ENCODE measurements around a stretch of chr6.

GRCh38 chr6:29924690-29925227, 17.6 kb upstream of the HLA-A start:
- PRO-cap = no peak

DNA sequence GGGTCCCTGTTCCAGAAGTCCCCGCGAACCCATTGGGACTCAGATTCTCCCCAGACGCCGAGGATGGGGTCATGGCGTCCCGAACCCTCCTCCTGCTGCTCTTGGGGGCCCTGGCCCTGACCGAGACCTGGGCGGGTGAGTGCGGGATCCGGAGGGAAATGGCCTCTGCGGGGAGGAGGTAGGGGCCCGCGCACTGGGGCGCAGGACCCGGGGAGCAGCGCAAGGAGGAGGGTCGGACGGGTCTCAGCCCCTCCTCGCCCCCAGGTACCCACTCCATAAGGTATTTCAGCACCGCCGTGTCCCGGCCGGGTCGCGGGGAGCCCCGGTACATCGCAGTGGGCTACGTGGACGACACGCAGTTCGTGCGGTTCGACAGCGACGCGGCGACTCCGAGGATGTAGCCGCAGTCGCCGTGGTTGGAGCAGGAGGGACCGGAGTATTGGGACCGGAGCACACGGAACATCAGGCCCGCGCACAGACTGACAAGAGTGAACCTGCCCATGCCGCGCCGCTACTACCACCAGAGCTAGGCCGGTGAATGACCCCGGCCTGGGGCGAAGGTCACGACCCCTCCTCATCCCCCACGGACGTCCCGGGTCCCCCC, 15.8 kb upstream of the HLA-A start:
- PRO-cap = bidirectional peak, plus-strand start at position 42 of the sequence, minus-strand start outside the sequence; bidirectional peak, plus-strand start at position 333 of the sequence, minus-strand start at position 129 of the sequence; bidirectional peak, plus-strand start at position 406 of the sequence, minus-strand start at position 364 of the sequence

- PRO-cap = no peak
These were observed 5.9 kb downstream of the TRIM10 start for GRCh38 chr6:30155129-30155548.

DNA sequence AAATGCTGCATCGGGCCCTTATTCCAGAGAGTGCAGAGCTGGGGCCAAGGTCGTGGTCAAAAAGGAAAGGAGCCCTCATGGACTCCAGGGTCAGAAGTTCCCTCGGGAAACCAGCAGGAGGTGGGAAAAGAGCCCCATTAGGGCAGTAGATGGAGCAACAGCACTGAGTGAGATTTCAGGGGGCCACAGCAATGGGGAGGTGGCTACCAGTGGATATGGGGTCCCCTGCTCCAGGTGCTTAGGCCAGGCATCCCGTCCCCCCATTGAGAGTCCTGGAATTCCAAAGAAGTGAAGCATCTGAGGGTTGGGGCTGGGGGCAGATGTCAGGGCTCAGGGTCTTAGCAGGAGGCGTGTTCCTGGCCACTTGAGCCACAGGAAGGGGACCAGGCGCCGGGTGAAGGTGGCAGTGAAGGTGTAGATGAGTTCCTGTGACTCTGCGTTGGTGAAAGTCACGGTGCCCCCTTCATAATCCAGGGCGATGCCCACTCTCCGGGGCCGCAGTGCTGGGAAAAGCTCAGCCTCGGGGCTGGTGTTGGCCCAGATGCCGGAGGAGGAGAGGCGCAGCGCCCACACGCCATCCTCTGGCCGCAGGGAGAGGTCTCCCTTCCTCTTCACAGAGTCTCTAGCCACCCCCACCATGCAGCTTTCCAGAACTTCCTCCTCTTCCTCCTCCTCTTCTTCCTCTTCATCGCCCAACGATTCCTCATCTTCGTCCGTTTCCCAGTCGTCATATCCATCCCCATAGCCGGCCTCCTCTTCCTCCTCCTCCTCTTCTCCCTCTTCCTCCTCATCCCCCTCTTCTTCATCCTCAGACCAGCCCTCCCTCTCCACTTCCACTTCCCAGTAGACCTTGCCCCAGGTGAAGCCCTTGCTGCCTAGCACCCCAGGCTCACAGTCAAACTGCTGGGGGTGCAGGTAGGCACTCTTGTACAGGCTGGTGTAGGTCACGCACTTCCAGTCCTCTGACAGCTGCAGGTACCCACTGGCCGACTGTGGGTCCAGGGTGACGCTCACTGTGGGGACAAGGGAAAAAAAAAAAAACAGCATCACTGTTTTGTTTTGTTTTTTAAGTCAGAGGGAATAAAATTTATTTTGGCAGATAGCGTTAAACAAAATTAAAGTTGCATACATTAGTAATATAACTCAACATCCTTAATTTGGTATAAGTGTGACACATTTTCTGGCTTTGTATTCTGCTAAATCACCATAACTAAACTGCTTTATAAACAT, 22.6 kb downstream of the TRIM15 start:
- PRO-cap = no peak

DNA sequence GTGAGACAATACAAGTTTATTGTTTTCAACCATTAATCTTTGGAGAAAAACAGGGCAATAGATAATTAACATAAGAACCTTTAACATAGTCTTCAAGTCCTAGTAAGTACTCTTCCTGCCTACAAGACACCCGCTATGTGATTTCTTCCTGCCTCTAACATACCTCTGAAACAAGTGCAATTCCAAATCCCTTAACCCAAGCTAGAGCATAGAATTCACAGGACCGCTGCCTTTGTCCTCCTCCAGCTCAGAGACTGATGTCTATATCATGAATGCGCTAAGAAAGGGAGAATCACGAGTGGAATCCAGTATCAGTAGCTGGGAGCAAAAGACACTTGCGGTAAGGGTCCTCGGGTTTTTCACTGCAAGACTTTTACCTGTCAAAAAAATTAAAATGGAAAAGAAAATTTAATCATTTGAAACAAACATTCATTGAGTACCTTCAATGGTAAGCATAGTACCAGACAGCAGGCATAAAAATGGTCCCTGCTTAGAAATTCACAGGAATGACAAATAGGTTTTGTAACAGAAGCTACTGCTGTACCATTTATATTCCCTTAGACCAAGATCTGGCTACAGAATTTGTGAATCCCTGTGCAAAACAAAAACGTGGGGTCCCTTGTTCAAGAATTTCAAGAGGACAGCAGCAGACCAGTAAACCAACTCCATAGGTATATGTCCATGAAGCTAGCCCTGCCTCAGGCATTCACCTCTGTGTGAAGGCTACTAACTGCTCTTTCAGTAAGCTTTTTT, 12.4 kb upstream of the TRIM39 start:
- PRO-cap = no peak

DNA sequence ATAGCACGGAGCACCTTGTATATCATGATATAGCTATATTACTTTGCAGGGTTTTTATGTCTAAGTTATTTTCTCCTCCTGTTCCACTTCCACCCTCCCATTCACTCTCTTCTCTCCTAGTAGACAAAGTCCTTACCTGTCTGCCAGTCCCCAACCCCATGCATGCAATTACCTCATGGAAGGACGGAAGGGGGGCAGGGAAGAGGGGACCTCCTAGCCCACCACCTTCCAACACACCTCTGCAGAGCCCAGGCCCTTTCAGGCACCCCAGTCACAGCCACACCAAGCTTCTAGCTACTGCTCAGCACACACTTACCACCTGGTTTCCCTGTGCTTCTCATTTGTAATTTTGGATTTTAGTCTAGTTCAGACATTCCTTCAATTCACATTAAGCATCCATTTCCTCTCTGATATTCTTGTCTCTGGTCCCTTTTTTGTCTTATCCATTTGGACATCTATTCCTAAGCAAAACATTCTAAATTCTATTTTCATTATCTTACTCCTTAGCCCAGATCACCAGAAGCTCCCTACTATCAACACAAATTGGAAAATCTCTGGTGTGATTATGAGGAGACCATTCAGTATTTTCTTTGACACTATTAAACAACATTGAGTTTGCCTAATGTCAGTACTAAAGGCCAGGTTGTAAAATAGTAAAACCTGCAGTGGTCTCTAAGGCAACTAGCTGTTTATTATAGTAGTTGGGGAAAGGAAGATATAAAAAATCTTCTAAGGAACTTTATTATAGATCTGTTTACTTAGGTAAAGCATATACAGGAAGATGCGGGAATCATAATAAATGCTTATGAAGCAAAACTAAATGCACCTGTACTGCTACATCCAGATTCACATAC, 9.2 kb upstream of the TRIM39 start:
- PRO-cap = no peak

- PRO-cap = no peak
These were observed 2.5 kb upstream of the RPP21 start for GRCh38 chr6:30342274-30343011.

DNA sequence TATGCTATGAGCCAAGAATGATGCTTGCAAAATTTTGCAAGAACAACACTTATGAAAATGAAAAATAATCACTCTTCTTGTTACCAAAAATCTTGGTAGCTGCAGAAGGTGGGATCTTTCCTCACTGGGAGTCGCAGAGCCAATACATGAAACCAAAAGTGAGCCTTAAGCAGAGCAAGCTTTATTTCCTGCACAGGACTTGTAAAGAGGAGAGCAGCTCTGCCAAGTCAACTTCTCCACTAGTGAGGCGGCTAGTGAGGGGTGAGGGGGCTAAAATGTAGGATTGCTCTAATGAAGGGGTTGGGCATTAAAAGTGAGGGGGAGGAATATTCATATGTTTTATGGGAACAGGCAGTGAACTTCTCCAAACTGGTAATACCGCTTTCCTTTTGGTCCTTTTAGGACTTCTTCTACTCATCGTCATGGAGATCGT, 1.6 kb upstream of the HLA-E start:
- PRO-cap = no peak

GRCh38 chr6:30490539-30490684, 1.1 kb downstream of the HLA-E start:
- PRO-cap = no peak

DNA sequence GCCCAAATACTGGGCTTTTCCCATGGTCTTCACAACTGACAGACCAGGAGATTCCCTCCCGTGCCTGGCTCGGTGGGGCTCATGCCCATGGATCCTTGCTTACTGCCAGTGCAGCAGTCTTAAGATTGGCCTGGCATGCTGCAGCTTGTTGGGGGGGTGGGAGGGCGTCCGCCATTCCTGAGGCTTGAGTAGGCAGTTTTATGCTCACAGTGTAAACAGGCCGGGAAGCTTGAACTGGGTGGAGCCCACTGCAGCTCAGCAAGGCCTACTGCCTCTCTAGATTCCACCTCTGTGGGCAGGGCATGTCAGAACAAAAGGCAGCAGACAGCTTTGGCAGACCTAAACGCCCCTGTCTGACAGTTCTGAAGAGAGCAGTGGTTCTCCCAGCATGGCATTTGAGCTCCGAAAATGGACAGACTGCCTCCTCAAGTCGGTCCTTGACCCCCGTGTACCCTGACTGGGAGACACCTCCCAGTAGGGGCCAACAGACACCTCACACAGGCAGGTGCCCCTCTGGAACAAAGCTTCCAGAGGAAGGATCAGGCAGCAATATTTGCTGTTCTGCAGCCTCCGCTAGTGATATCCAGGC, 31.9 kb downstream of the HLA-E start:
- PRO-cap = no peak

- PRO-cap = no peak
These were observed 14.9 kb downstream of the GNL1 start for GRCh38 chr6:30541411-30541793.

DNA sequence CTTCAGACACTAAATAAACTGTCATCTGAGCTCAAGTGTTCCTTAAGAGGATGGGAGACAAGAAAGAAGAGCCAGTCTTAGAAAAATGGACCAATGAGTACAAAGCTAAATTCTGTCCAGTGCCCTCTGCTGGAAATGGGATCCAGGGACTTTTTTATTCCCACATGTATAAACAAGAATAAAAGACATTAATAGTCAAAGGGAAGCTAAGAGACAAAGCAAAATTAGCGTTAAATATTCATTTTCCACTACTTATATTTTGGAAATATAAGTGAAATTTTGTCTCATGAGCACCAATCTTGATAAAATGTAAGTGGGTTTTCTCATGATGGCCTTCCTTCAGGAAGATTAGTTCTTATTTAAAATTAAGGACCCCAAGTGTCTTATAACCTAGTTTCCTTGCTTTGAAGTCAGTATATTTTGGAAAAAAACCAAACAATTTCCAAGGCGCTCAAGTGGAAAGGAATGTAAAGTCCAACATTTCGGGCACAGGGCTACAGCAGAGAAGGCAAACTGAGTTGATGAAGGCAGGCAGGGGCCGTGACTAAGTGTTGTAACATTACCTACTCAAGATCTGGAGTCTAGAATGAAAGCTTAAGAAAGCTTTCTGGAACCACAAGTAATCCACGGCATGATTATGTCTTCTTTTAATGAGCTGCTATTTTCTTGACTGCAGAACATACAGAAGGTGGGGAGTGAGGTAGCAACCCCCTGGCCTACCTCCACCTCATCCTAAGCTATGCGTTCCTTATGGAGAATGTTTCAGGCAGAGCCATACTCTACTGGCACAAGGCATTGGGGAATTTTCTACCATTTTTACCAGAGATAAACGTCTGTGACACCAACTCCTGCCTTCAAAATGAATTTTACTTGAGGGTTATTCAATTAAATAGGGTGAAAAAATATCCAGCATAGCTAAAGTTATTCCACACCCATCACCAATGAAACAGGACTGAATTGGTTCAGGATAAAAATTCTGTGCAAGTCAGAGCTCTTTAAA, 4.4 kb downstream of the PPP1R10 start:
- PRO-cap = no peak

DNA sequence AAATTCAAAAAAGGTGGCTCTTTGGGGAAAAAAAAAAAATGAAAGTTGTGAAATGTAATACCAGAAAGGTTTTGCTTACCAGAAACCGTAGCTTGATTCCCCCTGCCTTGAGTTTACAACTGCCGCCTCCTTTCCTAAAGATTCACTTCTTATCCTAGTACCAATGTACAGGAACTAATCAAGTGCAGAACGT, 2.9 kb downstream of the PPP1R10 start:
- PRO-cap = no peak

DNA sequence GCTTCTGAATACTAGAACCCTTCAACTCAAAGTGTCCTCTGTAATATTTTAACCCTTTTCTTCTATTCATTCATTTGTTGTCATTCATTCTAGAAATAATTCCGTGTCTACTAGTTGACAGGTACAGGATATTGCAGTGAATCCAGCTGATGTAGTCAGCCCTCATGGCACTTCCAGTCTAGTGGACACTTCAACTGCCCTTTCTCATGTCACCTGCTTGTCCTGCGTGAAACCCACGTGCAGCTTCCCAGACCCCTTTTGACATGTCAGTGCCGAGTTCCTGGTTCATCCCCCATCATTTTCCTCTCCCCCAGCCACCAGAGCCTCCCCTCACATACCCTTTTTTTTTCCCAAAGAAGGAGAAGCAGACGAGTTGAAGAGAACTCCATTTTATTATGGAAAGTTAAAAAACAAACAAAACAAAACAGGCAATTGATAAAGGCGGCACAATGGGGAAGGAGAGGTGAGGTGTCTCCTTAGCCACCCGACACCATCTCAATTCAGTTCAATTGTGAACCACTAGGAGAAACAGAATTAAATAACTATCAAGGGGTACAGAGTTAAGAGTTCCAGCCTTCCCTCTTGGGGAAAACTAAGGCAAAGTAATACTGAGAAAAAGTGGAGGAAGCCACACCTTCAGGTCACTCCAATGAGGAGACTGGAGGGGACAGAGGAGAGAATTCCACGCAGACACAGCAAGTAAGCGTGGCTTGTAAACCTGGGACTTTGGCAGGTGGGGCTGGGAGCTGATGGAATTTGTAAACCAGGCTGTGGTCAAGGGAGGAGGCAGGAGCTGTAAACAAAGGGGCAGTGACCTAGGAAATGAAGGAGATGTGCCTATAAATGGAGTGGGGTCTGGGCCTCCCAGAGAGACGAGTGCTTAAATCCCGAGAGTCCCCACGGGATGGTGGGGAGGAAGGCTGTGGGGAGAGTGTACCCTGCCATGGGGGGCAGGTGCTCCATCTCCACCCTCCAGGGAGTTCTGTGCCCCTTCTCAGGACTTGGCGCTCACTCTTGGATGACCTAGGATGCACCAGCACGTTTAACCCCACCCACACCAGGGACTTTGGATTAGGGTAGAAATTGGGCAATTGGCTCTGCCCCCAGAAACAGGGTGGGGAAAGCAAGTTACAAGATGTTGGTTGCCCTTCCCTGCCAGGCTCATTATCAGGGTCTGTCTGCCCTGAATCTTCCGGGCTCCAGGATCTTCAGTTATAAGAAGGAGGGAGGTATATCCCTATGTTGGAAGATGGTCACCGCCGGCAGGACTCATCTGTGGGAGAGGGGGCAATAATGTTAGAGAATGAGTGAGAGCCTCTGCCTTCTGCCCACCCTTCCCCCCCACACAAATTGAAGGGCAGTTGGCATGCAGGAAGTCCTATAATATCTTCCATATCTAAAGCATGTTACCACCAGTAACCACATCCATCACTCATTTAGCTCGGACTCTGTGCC, 3.7 kb upstream of the DHX16 start:
- PRO-cap = no peak

GRCh38 chr6:30683384-30683832, 3.0 kb downstream of the PPP1R18 start:
- PRO-cap = no peak

DNA sequence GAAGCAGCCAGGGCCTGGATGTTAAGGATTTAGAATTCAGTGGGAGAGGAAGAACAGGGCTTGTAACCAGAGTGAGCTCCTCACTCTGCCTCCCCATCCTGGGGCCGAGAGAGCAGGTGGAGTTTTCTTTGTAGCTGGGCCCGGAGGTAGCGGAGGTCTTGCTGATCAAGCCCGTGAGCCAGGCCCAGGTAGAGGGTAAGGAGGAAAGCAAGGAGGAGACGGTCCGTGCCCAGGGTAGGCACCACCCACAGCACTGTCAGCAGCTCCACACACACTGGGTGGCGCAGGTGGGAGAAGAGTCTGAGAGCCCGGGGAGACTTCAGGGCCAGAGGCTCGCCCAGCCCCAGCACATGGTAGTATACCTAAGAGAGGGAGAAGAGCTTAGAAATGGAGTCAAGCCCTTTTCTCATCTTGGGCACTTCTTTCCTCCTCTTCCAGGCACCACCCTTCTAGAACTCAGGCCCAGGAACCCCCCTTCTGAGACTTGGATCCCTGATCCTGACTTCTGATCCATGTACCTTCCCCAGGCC, 2.1 kb downstream of the NRM start:
- PRO-cap = no peak

DNA sequence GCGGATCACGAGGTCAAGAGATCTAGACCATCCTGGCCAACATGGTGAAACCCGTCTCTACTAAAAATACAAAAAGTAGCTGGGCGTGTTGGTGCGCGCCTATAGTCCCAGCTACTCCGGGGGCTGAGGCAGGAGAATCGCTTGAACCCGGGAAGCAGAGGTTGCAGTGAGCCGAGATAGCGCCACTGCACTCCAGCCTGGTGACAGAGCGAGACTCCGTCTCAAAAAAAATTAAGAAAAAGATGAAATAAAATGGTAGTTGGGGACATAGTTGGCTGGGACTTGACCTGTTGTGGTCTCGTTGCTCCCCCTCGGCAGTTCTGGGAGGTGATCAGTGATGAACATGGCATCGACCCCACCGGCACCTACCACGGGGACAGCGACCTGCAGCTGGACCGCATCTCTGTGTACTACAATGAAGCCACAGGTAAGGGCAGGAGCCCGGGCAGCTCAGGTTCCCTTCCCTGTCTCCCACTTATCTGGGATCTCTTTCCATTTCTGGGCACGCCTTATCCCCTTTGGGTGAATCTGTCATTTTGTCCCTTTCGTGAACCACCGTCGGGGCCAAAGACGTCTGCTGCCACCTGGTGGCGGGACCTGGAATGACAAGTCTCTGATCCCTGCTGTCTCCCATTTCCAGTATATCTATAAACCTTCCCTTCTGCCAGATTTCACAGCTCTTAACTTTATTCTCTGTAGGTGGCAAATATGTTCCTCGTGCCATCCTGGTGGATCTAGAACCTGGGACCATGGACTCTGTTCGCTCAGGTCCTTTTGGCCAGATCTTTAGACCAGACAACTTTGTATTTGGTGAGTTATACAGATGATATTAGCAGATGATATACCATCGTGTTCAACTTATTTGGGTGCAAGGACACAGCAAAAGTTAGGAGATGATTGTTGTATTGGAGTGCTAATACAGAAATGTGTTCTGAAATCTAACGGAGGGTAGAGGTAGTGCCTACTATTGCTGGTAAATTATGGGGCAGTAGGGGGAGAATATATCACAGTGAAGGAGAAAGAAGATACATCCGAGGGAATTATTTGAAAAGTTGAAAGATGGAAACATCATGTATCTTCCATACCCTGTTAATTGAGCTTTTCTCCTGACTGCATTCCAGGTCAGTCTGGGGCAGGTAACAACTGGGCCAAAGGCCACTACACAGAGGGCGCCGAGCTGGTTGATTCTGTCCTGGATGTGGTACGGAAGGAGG, 2.5 kb downstream of the TUBB start:
- PRO-cap = no peak

GRCh38 chr6:30875286-30875907, 8.9 kb upstream of the DDR1 start:
- PRO-cap = no peak

DNA sequence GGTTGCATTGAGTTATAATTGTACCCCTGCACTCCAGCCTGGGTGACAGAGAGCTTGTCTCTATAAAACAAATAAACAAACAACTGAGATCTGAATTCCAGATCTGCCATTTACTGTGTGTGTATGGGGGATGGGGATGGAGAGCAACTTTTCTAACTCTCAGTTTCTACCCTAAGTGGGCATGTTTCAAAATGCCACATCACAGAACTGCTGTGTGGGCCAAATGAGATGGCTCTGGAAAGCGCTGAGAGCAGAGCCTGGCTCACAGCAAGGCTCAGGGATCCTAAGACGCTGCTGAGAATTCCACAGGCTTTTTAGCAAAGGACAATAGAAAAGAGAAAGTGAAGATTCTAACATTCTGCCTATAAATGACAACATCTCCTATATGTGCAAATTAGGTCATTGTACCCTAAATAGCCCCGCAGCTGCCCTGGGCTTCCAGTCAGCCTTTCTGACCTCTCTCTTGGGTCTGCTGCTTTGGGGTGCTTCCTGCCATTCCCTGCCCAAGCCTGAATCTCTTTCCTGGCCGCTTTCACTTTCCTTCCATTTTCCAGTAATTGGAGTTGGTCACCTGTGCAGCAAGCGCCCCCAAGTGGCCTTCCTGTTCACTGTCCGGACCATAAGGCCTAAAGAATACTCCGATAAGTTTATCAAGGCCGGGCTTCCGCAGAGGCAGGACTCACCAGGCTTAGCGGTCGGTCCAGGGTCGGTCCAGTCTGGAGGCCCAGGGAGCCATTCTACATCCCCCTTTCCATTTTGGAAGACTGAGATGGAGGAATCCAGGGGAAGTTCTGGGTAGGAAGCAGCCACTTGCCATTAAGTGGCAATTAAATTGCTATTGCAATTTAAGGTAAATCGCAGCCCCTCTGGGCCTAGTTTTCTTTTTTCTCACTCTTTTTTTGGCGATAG, 6.8 kb upstream of the DDR1 start:
- PRO-cap = no peak

- PRO-cap = no peak
These were observed 2.5 kb upstream of the DDR1 start for GRCh38 chr6:30881692-30882340.